Diencephalon (tissue), 2 donors: ENCODE measurements around a stretch of chr10.

GRCh38 chr10:30553656-30554900 is 75.5 kb downstream of the LYZL2 start:
- RAMPAGE, long total RNA = no peak

- RAMPAGE, long total RNA = no peak
Observed at GRCh38 chr10:30695637-30696349, 66.2 kb upstream of the LYZL2 start.

GRCh38 chr10:30781490-30782060 is 152.0 kb upstream of the LYZL2 start:
- RAMPAGE, long total RNA = no peak

GRCh38 chr10:30782688-30783121 is 153.2 kb upstream of the LYZL2 start:
- RAMPAGE, long total RNA = no peak

GRCh38 chr10:30791178-30791743 is 161.7 kb upstream of the LYZL2 start:
- RAMPAGE, long total RNA = no peak

- RAMPAGE, long total RNA = no peak
Observed at GRCh38 chr10:30973611-30974175, 58.0 kb downstream of the ZNF438 start.

- RAMPAGE, long total RNA = no peak
Observed at GRCh38 chr10:31442347-31443213, 123.6 kb downstream of the ZEB1 start.

DNA sequence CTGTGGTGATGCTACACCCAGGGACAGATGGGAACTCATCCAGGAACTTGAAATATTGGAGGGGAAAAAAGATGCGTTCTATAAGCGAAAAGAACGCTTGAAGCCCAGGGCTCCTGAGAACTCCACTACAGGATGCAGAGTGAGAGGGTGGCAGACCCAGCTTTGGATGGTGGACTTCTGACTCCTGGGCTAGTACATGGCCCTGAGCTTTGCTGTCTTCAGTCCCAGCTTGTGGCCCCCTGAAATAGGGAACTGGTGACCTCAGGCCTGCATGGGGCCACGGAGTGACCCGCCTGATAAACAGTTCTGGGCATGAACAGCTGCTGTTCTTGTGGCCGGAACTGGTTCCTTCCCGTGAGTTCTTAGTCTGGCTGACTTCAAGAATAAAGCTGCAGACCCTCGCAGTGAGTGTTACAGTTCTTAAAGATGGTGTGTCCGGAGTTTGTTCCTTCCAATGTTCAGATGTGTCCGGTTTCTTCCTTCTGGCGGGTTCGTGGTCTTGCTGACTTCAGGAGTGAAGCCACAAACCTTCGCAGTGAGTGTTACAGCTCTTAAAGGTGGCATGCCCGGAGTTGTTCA is 267.7 kb downstream of the ZEB1 start:
- RAMPAGE, long total RNA = no peak

DNA sequence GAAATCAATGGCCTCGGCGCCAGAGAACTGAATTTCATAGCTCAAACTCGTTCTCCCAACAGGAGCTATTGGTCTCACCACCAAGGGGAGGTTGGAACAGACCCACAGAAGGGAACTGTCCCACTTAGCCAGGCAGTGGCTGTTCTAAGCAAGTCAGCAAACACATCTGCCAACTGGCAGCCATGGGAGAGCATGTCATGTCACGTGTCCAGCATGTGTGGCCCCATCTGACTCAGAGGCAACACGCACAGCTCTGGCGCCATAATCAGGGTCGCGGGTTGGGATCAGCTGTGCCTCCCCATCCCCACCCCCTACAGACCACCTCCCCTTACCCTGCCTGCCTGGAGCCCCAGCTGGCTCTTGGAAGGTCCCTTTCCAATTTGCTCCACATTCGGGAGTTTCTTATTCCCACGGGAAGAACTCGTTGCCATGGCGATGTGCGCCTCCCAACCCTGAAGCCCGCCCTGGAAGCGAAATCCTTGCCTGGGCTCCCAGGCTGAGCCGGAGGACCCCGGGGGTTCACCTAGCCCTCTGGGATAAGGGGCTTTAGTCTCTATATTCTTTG is 283.5 kb downstream of the ZEB1 start:
- RAMPAGE, long total RNA = no peak

DNA sequence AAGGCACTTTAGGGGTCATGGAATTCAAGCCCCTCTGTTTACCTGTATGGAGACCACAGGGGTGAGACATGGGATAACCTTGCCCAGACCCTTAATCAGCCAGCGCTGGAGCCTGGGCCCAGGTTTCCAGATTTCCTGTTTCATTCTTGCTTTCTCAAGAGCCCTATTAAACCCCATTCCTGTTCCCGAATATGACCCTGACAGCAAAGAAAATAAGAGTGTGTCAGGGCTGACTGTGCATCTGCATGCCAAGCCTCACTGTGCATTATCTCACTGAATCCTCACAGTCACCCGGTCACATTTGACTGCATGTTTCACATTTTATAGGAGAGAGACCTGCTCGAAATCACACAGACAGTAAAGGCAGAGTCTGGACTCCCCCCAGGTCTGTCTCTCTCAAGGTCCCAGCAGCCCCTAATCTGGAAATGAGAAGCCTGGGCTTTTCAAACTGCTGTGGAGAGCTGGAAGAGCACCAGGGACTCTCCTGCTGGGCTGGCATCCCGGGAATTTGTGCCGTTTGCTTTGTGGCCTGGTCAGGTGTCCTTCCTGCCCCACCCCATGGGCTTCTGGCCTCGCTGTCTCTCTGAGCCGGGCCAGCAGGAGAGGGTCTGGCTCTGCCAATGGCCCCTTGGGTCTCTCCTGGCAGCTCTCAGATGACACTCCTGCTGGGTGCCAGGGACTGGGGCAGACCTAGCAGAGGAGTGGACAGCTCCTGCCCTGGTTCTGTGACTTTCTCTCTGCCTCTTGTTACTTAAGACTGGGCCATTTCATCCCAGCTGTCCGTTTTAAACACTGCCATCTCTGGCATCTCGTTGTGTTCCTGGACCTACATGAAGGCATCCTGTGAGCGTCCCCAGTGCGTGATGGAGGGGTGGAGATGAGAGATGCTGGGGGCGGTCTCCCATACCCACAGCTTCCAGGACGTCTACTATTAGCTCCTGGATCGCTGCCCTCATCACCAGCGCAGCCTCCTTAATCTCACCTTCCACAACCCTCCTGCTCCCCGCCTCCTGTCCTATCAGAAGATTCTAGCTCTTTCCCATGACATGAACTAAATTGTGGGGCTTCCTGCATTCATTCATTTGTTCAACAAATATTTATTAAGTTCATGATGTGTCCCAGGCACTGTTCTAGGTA is 173.6 kb downstream of the ARHGAP12 start:
- RAMPAGE, long total RNA = no peak

DNA sequence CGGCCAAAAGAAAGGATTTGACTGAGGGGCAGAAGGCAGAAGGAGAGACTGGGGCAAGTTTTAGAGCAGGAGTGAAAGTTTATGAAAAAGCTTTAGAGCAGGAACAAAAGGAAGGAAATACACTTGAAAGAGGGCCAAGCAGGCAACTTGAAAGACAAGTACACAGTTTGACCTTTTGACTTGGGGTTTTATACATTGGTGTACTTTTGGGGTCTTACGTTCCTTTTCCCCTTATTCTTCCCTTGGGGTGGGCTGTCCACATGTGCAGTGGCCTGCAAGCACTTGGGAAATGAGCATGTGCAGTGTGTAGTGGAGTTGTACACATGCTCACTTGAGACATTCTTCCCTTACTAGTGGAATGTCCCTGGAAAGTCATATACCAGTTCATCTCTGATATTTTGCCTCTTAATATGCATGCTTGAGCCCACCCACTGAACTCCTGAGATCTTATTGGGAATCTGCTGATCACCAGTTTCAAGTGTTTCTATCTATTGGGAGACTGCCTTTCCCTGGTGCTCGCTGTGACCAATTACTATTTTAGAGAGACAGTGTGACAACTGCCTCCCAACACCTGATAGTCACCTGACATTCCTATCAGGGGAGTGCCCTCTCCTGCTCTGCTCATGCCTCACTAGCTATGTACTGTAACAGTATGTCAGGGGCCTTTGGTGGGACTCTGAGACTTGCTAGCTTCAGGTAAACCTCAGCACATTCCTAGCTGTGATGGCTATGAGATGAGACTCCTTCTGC is 34.0 kb upstream of the ARHGAP12 start:
- RAMPAGE, long total RNA = no peak

- RAMPAGE, long total RNA = no peak
Observed at GRCh38 chr10:32011067-32011844, 45.0 kb downstream of the KIF5B start.

DNA sequence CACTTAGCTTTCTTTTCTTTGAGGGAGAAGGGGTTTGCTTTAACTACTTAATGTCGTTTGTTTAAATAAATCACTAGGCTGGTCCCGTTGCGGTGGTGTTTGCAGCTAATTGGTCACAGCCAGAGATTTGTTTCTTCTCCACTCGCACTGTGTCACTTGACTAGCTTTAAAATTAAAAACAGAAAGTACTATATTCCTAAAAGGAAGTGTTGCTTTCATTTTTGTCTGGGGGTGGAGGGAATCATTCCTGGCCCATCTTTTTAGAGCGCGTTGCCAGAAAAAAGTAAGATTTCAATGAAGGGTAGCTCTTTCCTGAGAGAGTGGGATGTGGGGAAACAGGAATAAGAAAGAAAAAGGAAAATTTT is 427 bp upstream of the KIF5B start:
- RAMPAGE, long total RNA = no peak

- RAMPAGE, long total RNA = no peak
Observed at GRCh38 chr10:32345834-32346759, 861 bp downstream of the EPC1 start.

GRCh38 chr10:32348302-32348578 is 1.3 kb upstream of the EPC1 start:
- RAMPAGE, long total RNA = no peak

- RAMPAGE, long total RNA = no peak
Observed at GRCh38 chr10:32379322-32379948, 32.5 kb upstream of the EPC1 start.

GRCh38 chr10:32890542-32891047 is 67.4 kb downstream of the ITGB1 start:
- RAMPAGE, long total RNA = no peak

- RAMPAGE, long total RNA = no peak
Observed at GRCh38 chr10:32893154-32893882, 64.7 kb downstream of the ITGB1 start.

- RAMPAGE, long total RNA = no peak
Observed at GRCh38 chr10:32918214-32918784, 39.7 kb downstream of the ITGB1 start.

- RAMPAGE, long total RNA = no peak
Observed at GRCh38 chr10:32998011-32998247, 39.9 kb upstream of the ITGB1 start.